Neural progenitor cell (in vitro differentiated cells): ENCODE data around the gene PRM1.

GRCh38 chr16:10181169-10182021, 833 bp downstream of the GRIN2A start:
- RAMPAGE, long total RNA = no peak

GRCh38 chr16:10386694-10387692, 1.1 kb downstream of the ATF7IP2 start:
- RAMPAGE, long total RNA = no peak

DNA sequence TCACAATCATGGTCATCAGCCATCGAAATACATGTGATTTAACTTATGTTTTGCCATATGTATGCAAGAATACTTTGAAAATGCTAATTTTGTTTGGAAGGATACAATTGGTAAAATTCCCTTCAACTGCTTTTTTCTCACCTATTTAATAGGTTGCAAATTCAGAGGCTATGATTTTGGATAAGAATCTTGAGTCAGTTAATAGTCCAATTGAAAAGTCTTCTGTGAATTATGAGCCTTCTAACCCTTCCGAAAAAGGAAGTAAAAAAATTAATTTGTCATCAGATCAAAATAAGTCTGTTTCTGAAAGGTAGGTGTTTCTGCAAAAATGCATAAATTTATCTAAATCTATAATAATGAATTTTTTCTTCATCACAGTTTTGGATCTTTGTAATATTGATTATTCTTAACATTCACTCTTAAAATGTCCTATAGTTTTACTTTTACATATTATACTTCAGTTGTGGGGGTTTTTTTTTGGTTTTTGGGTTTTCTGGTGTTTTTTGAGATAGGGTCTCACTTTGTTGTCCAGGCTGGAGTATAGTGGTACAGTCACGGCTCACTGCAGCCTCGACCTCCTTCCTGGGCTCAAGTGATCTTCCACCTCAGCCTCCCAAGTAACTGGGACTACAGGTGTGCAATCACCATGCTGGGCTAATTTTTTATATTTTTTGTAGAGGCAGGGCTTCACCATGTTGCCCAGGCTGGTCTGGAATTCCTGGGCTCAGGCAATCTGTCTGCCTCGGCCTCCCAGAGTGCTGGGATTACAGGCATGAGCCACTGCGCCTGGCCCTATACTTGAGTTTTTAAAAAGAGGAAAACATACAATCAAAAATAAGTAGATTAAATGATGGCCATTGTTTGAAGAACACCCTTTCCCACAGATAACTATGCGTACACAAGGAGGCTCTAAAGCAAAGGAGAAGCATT, 71.6 kb downstream of the ATF7IP2 start:
- RAMPAGE, long total RNA = no peak

DNA sequence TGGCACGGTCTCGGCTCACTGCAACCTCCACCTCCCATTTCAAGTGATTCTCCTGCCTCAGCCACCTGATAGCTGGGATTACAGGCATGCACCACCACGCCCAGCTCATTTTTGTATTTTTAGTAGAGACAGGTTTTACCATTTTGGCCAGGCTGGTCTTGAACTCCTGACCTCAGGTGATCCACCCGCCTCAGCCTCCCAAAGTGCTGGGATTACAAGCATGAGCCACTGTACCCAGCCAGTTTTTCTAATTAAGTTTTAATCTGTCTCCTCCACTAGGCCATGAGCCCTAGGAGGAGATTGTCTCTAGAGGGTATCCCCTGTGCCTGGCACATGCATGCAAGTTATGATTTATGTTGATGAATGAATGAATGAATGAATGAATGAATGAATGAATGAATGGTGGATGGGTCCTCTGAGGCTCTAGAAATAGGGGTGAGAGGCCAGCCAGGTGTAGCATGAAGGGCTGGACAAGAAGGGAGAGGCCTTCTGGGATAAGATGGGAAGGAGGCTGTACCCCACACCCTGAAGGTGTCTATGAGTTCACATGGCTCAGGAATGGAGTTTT, 48.9 kb downstream of the EMP2 start:
- RAMPAGE, long total RNA = no peak

- RAMPAGE, long total RNA = no peak
Measured at GRCh38 chr16:10579395-10580440, 680 bp downstream of the EMP2 start.

DNA sequence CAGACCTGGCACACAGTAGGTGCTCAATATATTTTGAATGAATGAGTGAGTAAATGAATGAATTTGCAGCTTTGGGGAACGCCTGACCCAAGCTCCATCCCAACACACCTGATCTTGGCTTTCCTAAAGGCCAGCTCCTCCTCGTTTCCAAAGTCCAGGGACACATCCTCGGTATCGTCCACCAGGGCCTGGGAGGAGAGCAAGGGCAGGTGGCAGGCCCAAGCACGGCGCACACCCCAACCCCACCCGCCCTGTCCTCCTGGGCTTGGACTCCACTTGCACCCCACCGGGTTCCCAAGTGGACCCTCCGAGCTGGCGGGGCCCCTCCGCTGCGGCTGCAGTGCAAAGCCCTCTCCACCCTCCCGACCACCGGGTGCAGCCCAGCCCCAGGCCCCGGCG, 600 bp downstream of the TVP23A start:
- RAMPAGE, long total RNA = no peak

DNA sequence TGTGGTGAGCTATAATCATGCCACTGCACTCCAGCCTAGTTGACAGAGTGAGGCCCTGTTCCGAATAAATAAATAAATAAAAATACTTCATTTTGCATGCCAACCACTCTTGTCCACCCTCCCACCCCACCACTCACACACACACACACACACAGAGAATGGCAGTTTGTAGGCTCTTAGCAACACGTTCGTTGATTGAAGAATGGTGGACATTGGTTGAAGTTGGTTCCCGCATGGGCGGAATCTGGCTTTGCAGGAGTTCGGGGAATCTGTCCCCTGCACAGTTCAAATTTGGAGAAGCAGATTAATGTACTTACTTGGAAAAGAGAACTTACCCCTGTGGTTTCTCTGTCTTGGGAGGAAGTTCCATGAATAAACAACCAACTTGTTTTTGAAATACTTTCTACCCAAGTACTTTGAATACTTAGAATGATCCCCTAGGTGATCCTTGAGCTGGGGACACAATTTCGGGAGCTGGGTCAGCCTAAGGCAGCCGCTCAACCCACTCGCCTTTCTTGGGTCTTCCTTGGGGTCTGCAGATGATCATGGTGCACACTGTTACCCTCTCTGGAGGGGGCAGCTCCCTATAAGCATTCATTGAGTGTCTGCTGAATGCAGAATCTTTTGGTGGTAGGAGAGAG, 28.1 kb upstream of the TVP23A start:
- RAMPAGE, long total RNA = no peak

- RAMPAGE, long total RNA = no peak
Measured at GRCh38 chr16:10918665-10919268, 23.5 kb downstream of the DEXI start.

DNA sequence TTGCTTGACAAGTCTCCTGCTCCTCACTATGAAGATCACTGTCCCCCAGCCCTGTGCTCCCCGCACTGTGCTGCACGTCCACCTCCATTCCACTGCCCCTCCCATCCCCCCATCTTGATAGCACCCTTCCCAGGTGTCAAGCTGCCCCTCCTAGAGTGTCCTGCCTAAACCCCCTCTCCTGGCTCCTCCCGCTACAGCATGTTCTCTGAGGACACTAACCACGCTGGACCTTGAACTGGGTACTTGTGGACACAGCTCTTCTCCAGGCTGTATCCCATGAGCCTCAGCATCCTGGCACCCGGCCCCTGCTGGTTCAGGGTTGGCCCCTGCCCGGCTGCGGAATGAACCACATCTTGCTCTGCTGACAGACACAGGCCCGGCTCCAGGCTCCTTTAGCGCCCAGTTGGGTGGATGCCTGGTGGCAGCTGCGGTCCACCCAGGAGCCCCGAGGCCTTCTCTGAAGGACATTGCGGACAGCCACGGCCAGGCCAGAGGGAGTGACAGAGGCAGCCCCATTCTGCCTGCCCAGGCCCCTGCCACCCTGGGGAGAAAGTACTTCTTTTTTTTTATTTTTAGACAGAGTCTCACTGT, 18.5 kb downstream of the DEXI start:
- RAMPAGE, long total RNA = no peak

- RAMPAGE, long total RNA = no peak
Measured at GRCh38 chr16:10949225-10949830, 5.0 kb downstream of the CLEC16A start.

DNA sequence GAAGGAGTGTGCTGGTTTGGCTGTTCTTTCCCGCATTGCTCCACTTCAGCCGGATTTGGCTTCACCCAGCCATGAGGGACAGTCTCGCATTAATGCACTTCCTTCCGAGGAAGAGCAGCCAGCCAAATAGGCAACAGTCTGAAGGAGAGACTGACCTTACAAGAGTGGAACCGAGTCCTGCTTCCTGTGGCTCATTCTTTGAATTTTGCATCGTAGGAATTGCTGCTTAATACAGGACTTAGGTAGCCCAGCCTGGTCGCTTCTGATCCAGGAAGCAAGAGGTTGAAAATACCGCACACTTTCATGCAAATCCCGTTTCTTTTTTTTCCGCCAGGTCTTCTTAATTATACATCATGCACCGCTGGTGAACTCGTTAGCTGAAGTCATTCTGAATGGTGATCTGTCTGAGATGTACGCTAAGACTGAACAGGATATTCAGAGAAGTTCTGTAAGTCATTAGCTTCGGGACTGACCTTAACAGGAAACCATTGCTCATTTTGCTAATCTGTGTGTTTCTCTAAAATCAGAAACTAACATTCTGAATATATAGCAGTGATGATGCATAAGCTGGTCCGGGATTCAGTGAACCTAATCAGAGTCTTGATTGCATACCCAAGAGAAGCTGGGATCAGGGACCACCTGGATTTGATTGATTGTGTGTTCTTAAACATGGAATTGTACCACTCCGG, 38.3 kb downstream of the CLEC16A start:
- RAMPAGE, long total RNA = no peak

DNA sequence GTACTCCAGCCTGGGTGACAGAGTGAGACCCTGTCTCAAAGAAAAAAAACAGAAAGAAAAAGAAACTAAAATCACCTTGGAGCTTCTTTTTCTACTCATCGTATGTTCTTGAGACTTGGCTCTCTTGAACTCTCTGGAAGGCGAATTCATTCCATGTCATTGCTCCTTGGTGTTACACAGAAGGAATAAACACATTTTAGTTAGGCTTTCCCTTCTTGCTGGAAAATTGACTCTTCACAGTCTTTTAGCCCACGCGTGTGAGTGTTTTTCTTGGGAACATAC, 142.4 kb downstream of the SOCS1 start:
- RAMPAGE, long total RNA = no peak

DNA sequence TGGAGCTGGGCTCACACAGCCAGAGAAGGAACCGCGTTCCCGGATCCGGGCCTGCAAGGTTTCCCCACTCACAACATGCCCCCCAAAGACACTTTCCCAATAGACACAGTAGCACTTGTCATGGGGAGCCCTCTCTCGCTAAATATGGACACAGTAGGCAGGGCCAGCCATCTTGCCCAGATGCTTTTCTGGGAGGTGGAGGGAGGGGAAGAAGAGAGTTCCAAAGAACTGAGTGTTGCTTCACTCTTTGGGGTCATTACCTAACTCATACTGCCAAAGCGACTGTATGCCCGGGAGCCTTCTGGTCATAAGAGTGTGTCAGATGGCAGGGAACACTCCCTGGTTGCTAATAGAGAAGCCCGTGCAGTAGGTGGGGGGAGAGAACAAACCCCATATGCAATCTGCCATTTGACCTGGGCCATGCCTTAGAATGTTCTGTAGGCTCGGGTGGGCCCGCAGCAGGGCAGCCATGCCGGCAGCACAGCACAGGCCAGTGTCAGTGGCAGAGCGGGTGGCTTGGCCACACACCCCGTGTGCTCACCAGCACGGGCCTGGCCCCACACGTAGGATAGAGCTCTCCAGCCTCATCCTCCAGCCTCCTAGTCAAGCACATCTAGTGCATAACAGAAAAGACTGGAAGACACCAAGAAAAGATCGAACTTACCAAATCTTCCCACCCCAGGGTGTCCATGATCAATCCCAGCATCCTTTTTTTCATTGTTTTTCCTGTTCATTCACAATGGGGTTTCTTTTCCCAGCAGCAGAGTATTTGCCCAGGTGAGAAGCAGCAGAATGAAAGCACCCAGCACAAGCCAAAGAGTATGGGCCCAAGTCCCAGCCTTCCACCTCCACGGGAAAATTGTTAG, 120.5 kb downstream of the SOCS1 start:
- RAMPAGE, long total RNA = no peak

DNA sequence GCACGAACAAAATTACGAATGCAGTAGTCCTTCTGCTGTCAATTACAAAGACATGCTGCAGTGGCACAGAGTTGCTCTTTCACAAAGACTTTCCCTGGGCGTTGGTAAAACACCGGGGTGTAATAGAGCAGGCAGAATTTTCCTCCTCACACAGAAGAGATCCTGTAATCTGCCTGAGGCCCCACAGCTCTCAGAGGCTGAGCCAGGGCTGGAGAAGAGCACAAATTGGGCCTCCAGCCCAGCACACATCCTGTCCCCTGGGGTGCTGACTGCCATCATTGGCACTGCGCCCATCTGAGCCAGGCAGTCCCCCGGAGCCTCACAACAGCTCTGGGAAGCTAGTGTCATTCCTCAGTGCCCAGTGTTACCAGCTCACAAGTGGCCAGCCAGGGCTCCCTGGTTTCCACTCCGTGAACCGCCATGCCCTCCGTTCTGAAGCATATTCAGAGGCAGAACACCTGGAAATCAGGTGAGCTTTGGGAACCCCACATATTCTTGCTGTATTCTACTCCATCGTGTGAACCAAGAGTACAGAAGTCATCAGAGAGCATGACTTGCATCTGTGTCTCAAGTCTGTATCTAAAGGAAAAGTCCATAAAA, 119.4 kb downstream of the SOCS1 start:
- RAMPAGE, long total RNA = no peak

DNA sequence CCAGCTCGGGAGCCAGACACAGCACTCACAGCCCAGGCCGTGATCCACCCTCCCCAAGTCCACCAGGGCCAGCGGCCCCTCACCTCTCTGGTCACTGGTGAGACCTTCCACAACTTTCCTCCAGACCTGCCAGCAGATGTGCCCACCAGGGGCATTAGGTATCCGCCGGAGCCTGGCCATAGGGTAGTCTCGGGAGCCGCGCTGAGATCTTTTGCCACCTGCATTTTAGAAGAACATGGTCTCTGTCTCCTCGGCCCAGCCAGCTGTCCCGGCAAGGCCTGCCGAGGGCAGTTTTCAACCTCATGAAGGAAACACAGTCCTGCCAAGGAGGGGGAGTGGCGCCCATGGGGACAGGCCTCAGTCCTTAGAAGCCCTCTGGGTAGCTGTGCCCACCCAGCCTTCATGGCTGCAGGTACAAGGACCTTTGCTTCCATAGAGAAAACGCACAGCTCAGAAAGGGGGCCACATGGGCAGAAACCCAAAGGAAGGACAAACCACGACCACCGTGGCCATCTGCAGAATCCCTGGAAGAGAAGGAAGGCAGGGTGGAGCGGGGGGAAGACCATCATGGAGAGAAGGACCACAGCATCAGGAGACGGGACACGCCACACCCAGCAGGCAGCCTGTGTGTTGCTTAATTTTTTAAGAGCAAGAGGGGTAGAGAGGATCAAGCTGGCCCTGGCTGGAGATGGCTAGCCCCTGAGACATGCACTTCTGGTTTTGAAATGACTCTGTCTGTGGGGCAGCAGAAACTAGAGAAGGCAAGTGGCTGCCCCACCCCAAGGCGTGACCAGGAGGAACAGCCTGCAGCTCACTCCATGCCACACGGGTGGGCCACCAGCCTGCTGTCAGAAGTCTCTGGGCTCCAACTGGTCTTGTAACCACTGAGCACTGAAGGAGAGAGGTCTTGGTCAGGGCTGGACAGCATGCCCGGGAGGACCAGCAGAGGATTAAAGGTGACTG, 75.8 kb downstream of the SOCS1 start:
- RAMPAGE, long total RNA = no peak

- RAMPAGE, long total RNA = no peak
Measured at GRCh38 chr16:11201505-11202671, 54.1 kb downstream of the SOCS1 start.

DNA sequence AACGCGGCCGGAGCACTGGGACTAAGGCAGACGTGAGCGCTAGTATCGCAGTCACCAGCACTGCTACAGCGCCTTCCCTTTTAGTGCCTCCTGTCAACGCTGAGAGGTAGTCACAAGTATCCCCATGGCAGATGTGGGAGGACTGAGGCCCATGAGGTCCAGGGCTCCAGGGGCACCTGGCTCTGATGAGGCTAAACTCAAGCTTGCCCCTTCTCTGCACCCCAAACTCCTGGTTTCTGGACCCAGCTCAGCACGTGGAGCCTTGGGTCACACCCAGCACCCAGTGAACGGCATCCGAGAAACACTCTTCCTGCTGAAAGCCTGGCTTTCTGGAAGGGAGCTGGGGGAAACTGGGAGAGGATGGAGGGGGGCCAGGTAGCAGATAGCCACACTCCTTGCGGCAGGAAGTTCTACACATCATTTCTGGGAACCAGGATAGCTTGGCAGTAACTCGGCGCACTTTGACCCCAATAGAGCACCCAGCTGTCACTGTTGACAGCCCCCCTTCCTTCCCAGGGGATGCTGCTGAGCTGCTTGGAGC, 50.5 kb downstream of the SOCS1 start:
- RAMPAGE, long total RNA = no peak

DNA sequence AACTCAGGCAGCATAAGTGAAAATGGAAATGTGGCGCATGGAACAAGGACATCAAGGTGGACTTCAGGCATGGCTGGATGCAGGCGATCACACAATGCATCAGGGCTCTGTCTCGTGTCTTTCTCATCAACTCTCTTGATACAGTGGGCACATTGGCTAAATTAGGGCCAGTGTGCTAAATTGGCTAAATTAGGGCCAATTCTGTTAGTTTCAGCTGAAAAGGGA, 17.7 kb downstream of the SOCS1 start:
- RAMPAGE, long total RNA = no peak

GRCh38 chr16:11257245-11257835, 1.3 kb upstream of the SOCS1 start:
- RAMPAGE, long total RNA = no peak

DNA sequence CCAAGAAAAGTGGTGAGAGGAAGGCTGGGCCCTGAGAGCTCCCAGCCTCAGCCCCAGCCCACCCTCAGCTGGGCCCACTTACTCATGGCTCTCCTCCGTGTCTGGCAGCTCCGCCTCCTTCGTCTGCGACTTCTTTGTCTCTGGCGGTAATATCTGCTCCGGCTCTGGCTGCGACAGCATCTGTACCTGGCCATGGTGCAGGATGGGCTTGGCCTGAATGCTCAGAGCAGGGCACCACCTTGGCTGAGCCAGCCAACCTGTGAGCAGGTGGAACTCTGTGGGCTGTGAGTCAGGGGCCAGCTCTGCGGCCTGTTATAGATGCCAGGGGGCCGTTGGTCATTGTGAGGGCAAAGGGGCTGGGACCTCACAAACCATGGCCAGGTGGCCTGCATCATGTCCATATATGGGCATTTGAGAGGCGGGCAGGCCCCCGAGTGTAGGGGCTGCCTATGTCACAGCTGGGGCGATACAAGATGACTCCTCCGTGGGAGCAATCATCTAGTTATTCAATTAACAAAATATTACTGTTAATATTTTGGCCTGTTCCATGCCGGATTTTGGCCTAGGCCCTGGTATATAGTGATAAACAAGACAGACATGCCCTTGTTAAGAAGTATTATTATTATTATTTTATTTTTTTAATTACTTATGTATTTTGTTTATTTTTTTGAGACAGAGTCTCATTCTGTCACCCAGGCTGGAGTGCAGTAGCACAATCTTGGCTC, at the start of gene PRM1:
Gene PRM1, minus strand, starts transcription at position 286 of the 725 bp plus-strand sequence.
- RAMPAGE, long total RNA = no peak